HTERT-HM (cell line): ENCODE measurements around a stretch of chr4.

DNA sequence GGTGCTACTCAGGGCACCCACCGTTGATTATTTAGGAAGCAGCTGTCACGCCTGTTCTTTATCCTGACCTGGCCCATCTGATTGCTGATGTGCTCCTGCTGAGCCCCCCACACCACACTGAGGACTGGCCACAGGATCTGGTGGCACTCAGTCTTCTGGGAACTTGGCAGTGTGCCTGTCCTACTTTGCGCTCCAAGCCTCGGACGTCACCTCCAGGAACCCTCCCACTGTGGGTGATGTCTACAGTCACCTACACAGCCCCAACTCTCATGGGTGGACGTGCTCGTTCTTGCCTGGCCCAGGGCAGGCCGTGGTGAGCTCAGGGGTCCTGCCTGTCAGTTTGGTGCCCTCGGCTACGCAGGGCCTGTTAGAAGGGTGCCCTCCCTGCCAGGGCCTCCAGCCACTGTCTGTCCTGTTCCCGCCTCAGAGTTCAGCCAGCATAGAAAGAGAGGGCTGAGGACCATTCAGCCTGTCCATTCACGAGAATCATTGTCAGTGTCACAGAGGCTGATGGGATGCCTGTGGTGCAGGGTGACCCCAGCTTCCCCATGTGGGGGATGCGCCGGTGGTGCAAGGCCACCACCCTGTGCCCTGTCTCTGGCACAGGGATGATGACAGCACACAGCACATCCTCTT is 12.2 kb downstream of the WFS1 start:
- RRBS: no CpG with 5 or more reads among the region's 14 CpGs

DNA sequence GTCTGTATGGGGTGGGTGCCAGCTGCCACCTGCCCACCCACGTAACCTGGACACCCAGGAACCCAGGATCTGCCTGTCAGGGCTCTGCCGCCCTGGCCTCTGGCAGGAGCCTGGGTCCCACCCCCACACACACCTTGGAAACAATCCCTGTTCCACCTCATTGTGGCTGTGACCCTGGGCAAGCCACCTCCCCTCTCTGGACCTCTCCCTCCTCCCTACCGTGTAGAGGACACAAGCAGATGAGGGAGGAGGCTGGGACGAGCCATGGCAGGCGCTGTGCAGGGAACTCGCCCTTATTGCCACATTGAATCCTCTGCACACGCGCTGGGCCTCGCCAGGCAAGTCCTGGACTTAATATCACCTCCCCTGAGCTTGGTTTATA is 81.3 kb downstream of the PPP2R2C start:
- RRBS: no CpG with 5 or more reads among the region's 9 CpGs

DNA sequence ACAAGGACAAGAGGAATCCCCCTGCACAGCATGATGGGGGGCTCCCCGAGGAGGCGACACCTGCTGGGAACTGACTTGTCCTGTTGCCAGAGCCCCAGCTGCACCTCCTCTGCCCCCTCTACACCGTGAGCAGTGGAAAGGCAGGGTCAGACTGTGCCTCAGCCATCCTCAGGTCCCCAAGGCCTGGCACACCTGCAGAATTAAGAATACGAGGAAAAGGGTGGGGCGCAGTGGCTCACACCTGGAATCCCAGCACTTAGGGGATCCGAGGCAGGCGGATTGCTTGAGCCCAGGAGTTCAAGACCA is 25.6 kb upstream of the MRFAP1 start:
- RRBS: no CpG with 5 or more reads among the region's 7 CpGs

GRCh38 chr4:6643132-6644228 is 3.0 kb downstream of the MRFAP1 start:
- RRBS: no CpG with 5 or more reads among the region's 12 CpGs

DNA sequence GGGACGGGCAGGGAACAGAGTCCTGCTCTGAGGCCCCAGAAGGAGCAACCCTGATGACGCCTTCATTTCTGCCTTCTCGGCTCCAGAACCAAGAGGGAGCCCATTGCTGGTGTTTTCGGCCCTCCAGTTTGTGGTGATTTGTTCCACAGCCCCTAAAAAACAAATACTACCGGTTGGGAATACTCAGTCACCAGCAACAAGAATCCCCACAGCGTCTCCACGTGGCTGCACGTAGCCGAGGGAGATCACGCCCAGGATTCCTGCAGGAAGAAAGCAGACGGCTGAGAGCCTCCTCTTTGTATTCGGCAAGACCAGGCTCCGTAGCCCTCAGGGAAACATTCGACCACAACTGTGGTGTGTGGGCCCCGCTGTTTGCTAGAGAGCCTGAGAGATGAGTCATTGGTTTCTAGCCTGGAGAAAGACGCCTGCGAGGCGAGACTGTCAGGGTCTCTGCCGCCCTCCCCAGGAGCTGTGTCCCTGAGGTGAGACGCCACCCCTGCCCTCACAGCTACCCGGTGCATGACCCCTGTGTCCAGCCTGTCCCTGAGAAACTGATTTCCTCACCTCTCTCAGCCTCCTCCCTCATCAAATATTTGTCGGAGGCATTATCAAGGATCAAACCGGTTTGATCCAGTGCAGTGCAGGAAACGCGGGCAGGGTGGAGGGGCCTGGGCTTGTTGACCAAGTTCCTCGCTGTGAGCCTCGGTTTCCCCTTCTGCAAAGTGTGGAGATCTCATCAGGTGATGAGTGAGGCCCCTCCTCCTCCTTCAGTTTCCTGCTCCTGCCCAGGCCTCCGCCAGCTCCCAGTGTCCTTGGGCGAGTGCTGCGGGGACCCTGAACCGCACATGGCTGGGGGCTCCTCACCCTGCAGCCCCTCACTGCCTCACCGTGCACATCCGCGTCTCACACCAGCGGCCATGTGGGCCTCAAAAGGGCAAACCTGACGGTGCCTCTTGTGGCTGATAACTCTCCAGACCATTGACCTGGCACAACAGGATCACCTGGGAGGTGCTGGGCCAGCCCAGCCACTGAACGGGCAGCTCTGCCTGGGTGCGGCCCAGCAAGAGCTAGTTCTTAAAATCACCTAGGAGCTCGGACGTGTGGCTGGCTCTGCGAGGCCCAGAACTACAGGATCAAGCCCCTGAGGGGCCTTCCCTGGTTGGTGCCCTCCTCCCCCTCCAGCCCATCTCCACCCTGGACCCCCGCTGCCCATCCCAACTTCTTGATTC is 4.5 kb upstream of the S100P start:
- RRBS: 12% methylated on average over 3 of the region's 42 CpGs

GRCh38 chr4:6773014-6773710 is 9.4 kb upstream of the KIAA0232 start:
- RRBS: no CpG with 5 or more reads among the region's 8 CpGs

- RRBS: no CpG with 5 or more reads among the region's 5 CpGs
Measured at GRCh38 chr4:6934636-6934979, 25.0 kb downstream of the TBC1D14 start.

DNA sequence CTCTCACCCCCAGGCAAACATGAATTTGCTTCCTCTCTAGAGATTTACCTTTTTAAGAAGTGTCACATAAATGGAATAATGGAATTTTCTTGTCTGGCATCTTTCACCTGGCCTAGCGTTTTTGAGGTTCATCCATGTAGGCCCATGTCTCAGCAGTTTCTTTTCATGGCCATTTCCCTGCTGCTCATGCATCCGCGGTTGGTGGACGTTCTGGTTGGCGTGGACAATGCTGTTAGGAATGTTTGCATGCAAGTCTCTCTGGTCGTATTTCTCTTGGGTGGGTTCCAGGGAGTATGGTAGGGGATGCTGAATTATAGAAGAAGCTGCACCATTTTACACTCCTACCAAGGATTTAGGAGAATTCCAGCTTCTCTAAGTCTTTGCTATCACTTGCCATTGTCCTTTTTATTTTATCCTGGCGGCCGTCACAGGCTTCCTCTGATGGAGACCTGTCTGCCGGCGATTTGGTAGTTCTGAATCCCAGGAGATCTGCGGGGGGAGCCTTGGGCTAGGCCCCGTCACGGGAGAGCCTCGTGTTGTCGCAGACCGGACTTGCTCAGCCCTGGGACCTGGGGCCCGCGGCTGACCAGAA is 56.6 kb downstream of the CCDC96 start:
- RRBS: 2% methylated on average over 7 of the region's 18 CpGs

DNA sequence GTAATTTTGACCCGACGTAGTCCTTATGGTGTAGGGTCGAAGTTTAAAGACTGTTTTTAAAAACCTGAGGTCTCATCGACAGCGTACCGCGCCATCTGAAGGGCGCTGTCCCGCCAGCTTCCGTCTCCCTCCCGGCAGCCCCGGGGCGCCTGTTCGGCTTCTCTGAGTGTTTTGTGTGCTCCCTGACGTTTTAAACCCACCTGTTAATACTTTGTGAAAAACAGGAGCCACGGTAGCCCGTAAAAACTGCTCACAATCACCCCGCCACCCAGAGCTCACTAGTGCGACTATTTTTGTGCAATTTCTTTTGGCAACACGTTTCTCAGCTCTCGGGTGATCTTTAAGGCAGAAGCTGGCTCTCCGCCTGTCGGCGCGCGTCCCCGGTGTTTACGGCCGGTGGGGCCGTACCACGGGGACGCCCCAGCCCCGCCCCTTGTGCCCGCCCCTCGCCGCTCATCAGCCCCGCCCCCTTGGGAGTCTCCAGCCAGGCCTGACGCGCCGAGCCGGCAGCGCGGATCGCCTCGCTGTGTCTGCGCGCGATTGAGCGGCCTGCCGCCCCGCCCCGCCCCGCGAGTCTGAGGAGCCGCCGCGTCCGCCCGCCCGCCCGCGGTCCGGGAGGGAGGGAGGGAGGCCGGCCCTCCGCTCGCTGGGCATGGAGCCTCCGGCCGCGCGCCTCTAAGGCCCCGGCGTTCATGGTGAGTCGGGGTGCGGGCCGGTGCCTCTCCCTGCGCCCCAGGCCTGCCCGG is 56.0 kb downstream of the CCDC96 start:
- RRBS: 2% methylated on average over 22 of the region's 77 CpGs

DNA sequence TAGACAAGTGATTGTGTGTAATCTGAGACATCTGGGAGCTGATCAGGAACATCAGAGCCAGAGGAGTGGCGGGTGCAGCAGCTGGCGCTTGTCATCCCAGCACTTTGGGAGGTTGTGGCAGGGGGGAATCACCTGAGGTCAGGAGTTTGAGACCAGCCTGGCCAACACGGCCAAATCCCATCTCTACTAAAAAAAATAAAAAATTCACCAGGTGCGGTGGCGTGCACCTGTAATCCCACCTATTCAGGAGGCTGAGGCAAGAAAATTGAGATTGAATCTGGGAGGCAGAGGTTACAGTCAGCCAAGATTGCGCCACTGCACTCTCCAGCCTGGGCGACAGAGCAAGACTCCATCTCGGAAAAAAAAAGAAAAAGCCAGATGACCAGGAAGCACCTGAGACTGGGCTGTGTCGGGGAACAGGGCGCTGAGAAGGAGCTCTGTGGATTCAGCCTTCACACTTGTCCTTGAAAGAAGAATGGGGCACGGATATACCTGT is 39.1 kb downstream of the CCDC96 start:
- RRBS: no CpG with 5 or more reads among the region's 11 CpGs

DNA sequence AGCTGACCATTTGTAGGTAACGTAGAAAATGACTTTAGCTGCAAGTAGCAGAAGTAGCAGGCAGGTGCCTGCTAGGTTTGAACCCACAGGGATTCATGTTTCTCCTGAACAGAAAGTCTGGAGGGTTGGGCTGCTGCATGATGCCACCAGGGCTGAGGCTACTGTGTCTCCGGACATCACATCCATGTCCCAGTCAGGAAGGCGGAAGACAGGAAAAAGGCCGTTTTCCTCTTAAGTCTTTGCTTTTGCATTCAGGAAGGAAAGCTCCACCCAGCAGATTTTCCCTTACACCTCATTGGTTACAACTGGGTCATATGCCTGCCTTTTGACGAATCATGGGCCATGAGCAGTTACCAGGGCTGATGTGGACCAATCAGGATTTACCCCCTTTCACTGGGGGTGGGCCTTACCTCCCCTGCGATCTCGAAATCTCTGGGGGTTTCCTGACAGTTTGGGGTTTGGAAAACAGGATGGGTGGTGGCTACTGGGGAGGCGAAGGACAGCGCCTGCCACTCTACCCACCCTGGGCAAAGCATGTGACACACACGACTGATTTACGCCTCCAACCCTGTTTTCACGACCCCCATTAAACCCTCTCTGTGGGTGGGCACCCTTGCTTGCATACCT is 52.5 kb upstream of the GRPEL1 start:
- RRBS: no CpG with 5 or more reads among the region's 12 CpGs

- RRBS: 10% methylated on average over 4 of the region's 69 CpGs
Measured at GRCh38 chr4:7192906-7193583, 707 bp downstream of the SORCS2 start.

DNA sequence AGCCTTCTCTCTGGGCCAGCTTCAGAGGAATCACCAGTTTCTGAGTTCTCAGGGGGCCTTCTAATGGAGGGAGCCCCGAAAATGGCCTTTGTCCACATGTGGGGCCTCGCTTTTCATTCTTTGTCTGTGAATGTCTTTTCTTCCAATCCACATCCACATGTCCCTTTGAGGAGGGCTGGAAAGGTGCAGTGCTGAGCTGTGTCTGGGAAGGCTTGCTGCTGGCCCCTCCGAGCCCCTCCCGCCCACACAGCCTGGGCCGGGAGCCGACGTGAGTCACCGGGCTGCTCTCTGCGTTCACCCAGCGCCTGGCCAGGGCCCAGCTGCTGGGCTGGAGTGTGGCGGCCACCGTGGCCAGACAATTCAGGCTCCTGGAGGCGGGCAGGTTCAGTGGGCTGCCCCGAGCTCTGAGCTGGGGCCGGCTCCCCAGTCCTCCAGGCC is 14.8 kb downstream of the SORCS2 start:
- RRBS: no CpG with 5 or more reads among the region's 15 CpGs

GRCh38 chr4:7531044-7532192 is 96.7 kb upstream of the PSAPL1 start:
- RRBS: 15% methylated on average over 1 of the region's 30 CpGs

DNA sequence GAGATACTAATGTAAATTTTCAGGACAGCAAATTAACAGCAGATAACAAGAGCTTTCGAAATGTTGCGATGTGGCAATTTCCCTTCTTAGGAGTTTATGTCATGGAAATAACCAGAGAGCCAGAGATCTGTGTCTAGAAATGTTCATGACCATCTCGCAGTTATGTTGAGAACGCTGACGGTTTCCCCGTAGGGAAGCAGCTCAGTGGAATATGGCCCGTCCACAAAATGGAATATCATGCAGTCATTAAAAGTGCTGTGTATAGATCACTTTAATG is 238.4 kb upstream of the PSAPL1 start:
- RRBS: no CpG with 5 or more reads among the region's 7 CpGs

DNA sequence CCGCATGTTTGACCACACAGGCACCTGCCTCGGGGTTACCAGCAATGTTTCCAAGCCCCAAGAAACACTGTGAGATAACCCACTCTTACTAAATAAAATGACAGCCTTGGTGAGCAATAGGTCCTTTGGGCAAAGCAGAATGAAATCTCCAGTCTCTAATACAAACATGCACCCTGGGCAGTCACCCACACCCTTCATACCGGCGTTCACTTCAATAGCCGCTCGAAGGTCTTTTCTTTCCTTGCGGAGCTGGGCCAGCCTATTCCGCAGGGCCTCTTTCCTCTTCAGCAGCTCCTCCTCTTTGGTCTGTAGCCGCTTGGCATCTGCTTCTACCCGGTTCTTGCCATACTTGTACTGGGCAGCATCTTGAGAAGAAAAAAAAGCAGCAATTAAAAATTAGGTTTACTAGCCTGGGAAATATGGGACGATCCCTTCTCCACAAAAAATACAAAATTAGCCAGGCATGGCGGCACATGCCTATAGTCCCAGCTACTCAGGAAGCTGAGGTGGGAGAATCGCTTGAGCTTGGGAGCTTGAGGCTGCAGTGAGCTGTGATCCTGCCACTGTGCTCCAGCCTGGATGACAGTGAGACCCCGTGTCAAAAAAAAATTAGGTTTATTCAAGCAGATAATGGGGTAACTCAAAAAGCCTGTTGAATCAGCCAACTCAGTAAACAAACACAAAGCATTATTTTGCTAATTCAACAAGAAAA is 165.0 kb downstream of the AFAP1 start:
- RRBS: no CpG with 5 or more reads among the region's 14 CpGs

DNA sequence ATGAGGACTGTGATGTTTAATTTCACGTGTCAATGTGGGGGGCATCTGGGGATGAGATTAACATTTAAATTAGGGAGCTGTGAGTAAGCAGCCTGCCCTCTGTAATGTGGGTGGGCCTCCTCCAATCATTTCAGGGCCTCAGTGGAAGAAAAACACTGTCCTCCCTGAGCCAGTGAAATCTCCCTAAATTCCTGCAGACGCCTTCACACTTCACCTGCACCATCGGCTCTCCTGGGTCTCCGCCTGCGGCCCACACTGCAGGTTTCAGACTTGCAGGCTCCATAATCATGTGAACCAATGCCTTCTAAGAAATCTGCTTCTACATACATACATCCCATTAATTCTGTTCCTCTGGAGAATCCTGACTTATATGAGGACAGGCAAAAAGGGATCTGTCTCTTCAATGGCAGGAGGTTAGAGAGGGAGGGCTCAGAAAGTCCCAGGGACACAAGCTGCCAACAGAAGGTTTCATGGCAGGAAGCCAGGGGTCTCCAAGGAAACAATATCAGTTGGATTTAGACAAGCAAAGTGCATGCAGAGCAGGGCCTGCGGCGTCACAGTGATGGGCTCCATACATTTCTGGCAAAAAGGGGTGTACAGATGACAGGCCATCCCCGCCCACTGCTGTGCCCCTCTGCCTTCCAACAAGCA is 121.5 kb downstream of the AFAP1 start:
- RRBS: no CpG with 5 or more reads among the region's 8 CpGs

GRCh38 chr4:7916626-7917208 is 22.9 kb downstream of the AFAP1 start:
- RRBS: no CpG with 5 or more reads among the region's 5 CpGs

- RRBS: 97% methylated on average over 3 of the region's 7 CpGs
Measured at GRCh38 chr4:7968534-7968854, 28.8 kb upstream of the AFAP1 start.

DNA sequence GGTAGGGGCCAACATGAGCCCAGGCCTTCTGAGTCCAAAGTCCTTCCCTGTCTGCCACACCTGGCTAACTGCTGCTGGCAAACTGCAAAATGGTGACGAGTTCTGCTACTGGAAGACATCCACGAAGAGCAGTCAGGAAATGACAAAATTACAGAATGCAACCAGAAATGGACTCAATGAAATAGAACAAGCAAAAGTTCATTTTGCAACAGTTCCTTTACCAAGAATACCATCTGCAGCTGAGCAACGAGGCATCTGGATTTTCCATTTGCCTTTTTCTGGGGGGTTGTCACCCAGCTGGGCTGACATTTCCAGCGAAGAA is 70.2 kb upstream of the AFAP1 start:
- RRBS: no CpG with 5 or more reads among the region's 4 CpGs